REH cell (cell line): ENCODE data around the gene MVB12B.

DNA sequence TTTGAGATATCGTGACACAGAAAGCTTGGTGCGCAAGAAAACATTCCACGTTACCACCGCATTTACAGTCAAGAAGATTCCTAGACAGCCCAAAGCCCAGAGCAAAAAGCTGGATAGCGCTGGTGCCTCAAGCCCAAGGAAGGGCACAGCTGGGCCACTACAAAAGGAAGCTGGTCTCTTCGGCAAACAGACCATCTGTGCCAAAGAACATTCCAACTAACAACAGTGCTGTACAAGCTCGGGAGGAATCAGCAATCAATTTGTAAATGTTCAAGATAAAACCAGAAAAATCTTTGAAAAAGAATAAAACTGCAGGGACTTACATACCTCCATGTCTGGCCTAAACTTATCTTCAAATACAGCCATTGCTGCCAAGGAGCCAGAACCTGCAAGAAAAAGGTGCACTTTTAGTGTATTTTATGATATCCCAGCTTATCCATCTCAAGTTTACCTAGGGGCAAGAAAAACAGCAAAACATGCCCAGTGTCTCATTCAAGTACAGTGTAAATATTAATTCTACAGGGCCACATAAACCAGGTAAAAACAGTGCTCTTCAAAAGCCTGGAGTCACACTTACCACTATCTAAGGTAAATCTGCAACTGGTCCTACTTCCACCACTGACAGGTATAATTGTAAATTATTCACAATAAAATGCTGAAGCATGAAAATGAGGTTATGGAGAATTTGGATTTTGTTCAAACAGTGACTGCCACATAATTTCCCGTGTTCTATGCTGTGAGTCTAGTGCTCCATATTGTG, 30.8 kb downstream of the PSMB7 start:
- PRO-cap: no peak

DNA sequence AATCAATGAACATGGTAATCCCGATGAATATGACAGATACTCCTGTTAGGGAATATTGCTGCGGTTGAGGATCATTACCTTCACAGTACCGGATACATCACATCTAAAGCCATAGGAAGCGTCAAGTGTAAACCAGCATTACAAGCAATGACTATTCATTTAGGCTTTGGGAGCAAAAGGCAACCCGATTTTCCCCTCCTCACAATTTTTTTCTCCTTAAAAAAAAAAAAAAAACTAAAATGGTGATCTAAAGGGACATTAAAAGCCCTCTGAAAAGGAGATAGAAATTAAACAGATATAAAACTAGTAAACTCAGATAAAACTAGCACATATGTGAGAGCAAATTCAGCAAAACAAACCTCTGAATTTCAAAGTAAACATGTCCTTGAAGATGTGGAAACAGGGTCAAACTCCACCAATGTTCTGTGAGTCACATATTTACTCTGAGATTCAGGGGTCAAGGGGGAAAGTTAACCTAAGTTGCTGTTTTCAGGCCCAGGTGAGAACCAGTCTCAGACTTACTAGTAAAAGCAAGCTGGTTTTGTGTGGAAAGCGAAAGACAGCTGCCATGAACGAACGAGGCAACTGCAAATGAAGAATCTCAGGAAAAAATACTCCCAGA, 29.2 kb downstream of the PSMB7 start:
- PRO-cap: no peak

DNA sequence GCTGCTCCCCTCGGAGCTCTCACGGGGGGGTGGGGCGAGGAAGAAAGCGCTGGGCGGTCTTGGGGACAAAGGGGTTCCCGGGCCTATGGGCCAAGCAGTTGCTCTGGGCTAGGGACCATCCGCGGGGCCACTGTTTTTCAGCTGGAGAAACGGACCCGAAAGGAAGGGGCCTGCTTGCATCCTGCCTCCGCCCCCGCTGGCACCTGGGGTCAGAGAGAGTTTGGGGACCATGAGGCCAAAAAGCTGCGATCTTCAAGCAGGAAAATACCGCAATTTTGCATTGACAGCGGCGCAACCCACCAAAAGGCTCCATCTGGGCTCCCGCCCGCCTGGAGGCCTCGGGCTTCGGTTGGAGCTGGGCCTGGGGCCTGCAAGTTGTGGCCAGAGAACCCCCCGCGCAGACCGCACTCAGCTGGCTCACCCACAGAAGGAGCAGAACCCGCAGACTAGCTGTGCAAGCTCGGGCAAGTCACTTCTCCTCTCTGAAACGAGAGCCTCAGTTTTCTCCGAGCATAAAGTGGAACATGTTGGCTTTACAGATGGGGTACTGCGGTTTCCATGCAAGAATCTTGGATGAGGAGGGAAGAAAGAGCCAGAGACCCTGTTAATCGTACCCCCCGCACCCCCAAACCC, 1.3 kb downstream of the NR5A1 start:
- PRO-cap: no peak

DNA sequence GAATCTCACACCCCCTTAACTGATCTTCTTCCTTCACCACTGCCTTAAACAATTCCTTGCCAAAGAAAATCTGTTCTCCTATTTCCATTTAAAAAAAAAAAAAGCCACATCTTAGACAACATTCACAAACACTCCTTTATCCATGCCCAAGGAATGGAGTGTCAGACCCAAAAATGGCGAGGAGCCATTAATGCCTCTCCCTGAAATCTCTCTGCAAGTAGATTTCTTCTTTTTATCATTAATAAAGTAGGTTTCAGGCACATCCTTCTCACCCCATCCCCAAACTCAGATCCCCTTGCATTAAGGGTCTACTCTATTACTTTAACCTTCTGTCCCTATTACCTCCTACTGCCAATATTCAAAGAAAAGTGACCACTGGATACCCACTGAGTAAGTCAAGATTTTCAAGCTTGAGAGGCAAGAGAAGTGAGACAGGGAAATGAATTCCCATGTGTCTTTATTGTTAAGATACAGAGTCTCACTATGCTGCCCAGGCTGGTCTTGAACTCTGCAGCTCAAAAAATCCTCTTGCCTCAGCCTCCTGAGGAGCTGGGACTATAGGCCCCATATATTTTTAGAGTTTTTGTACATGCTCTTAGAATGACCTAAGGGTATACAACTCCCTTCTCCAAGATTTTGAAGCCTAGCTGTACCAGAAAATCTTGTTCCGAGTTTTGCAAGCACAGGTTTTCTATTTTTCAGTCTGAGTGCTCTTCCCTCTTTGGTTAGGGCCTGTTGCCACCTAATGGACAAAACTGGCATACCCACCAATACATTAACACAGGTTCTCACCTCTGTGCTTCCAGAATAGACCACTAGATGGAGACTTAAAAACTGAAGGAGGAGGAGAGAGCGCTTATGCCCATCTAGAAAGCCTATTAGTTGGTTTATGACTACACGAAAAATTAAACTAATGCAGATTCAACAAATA, 59.5 kb downstream of the NR6A1 start:
- PRO-cap: no peak

- PRO-cap: bidirectional peak, plus-strand start at chr9:125530404, minus-strand start at chr9:125530313
Observed at GRCh38 chr9:125530005-125530583, 176.9 kb downstream of the MAPKAP1 start.

- PRO-cap: no peak
Observed at GRCh38 chr9:125534832-125535112, 172.2 kb downstream of the MAPKAP1 start.

DNA sequence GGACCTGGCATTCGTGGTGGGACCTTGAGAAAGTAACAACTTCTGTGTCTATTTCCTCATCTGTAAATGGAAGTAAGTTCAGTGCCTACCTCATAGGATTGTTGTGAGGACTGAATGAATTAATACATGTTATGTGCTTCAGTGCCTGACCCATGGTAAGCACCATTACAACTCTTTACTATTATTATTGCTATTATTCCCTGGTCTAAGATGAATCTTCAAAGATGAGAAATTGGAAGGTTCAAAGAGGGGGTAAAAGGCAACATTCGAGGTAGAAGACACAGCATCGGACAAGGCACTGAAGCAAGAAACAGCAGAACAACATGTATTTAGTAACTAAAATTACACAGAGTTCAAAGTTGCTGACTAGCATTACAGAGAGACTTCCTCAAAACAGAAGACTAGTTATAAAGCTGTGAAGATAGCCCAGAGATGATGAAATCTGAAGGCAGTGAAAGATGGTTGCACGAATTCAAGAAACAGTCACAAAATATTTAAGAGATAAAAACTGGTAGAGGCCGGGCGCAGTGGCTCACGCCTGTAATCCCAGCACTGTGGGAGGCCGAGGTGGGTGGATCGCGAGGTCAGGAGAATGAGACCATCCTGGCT, 16.4 kb downstream of the MAPKAP1 start:
- PRO-cap: no peak

DNA sequence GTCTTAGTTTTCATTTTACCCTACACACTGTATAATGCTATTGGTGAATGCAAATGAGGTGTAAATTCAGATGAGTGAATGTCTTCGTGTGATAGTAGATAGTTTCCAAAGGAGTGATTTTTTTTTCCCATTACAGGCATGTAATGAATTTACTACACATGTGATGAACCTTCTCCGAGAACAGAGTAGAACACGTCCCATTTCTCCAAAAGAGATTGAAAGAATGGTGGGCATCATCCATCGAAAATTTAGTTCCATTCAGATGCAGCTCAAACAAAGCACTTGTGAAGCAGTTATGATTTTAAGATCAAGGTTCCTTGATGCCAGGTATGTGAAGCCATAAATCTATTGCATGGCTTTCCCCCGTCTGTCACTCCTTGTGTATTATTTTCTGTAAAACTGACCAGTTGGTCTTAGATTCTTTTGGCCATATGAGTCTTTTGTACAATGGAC, 182.4 kb downstream of the PBX3 start:
- PRO-cap: no peak

DNA sequence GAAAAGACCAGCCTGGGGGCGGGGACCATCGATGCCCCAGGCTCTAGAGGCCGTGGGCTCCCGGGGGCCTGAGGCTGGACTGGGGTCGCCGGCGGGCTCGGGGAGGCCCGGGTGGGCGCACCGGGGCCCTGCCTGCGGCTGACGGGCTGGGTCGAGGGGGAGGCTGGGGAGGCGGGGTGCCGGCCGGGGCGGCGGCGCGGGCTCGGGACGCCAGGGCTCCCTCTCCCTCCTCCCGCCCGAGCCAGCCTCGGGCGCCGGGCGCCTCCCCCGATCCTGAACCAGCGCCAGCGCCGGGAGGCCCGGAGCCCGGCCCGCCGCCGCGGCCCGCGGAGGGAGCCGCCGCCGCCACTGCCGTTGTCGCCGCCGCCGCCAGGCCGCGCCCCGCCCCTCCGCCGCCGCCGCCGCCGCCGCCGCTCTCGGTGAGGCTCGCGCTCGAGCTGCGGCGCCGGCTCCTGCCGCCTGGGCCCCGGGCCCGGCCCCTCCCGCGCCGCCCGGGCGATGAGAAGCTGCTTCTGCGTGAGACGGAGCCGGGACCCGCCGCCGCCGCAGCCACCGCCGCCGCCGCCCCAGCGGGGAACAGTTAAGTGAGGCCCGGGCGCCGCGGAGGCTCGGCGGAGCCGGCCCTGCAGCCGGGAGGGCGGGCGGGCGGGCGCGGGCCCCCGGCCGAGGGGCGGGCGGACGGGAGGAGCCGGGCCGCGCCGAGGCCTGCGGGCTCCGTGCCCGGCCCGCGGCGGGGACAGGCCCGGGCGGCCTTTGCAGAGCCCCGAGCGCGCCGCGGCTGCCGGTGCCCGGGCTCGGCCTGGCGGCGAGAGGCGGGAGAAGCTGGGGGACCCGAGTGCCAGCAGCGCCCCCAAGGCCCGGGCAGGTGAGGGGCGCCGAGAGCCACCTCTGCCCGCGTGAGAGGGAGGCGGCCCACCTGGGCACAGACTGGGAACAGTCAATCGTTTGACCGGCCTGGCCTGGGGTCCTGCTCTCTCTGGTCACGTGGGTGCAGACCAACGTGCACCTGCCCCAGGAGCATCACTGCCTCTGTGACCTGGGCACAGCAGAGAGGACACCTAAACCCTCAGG, at the start of gene MVB12B:
Gene MVB12B (plus strand): TSS at position 398 of the 1,071 bp plus-strand sequence.
- PRO-cap: bidirectional peak, plus-strand start at position 501 of the sequence, minus-strand start at position 350 of the sequence

- PRO-cap: no peak
Observed at GRCh38 chr9:126375217-126375718, 48.6 kb downstream of the MVB12B start.

DNA sequence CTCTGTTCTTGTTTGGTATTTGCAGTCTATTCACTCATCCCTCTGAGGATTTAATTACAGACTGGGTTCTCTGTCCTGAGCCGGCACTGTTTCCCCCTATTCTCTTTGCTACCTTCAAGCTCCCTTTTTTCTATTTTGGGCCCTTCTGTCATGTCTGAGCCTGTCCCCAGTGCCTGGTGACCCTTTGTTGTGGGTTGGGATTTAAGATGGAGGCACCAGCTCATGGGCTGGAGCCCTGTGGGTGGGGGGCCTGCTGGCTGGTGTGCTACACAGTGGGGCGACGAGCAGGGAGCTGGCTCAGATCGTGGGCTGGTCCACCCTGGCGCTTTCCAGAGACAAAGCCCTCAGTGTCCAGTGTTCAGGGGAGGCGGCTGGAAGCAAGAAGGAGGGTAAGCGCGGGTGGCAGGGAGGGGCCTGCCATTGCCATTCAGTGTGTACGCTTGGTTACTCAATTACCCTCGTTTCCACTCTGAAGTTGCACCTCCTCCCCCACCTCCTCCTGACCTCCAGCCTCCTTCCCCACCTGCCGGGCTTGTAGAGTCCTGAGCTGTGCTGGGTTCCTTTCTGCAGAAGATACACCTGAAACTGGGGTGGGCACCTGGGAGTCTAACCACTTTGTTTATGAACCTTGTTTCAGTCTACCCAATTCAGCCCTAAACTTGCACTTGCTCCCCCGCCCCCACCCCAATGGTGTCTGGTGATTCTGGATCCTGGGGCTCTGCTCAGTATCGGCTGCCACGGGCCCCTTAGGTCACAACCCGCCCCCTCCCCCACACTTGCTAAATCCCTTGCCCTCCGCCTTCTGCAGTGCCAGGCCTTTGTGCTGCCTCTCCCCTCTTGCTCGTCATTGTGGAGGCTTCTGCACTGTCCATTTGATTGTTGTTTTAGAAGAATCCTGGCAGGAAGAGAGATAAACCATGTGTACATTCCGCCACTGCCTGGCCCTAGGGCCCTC, 49.9 kb downstream of the MVB12B start:
- PRO-cap: no peak

GRCh38 chr9:126661392-126662183, 47.9 kb downstream of the LMX1B start:
- PRO-cap: no peak

- PRO-cap: no peak
Observed at GRCh38 chr9:126705119-126705657, 91.5 kb downstream of the LMX1B start.

GRCh38 chr9:126719417-126720128, 85.3 kb upstream of the ZBTB43 start:
- PRO-cap: unidirectional peak, minus-strand start at chr9:126719555; bidirectional peak, plus-strand start at chr9:126719924, minus-strand start at chr9:126719793

- PRO-cap: no peak
Observed at GRCh38 chr9:126721400-126722120, 83.3 kb upstream of the ZBTB43 start.

DNA sequence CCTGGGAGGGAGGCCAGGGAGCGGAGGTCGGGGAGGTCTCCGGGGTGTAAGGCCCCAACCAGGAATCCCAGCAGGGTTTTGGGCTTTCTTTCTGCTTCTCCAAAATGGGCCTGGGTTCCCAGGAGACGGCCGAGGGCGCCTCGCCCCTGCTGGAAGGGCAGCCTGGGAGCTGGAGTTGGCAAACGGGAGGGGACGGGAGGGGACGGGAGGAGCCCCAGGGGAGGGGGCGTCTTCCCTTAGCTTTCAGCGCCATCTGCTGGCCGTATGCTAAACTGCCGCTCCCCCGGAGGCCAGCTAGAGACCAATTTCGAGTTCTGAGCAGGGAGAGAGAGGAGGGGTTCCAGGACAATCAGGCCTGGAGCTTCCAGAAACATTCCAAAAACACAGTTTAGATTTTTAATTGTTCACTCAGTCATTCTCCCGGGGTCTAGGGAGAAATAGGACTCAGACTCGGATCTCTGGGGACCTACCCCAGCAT, 23.1 kb upstream of the ZBTB43 start:
- PRO-cap: no peak

GRCh38 chr9:127108852-127109729, 13.3 kb downstream of the ANGPTL2 start:
- PRO-cap: no peak

DNA sequence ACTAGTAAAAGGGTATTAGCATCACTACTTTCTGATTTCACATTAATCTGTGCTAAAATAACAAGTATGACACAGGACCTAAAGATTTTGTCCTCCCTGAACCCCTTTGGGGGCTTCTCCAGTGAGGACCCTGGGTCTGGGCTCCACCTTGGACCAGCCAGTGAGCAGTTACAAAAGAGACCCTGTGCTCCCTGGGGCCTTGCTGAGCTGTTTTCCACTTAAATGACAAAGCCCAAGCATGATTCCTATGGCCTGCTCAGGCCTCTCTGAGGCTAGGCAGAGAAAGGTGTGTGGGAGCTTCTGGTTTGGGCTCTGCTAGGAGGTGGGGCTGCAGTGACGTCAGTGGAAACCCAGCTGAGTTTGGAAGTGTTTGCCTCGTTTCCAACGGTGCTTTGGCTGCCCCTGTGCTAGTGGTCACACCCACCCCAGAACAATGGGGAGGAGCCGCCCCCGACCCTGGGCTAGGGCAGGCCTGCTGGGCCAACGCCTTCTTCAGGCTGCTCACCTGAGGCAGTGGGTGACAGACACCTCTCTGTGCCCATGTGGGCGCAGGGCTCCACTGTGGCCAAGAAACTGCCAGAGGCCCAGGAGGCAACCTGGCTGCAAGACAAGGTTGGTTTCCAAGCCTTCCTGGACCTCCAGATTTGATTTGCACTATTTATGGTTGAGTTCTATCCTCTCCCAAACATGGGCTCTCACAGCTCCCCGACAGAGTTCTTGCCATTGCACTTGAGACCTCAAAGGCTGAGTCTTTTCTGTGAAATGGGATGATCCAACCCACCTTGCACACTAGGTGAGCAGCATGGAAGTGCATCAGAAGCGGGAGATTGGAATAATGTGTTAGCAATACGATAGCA, 10.3 kb downstream of the ANGPTL2 start:
- PRO-cap: no peak

DNA sequence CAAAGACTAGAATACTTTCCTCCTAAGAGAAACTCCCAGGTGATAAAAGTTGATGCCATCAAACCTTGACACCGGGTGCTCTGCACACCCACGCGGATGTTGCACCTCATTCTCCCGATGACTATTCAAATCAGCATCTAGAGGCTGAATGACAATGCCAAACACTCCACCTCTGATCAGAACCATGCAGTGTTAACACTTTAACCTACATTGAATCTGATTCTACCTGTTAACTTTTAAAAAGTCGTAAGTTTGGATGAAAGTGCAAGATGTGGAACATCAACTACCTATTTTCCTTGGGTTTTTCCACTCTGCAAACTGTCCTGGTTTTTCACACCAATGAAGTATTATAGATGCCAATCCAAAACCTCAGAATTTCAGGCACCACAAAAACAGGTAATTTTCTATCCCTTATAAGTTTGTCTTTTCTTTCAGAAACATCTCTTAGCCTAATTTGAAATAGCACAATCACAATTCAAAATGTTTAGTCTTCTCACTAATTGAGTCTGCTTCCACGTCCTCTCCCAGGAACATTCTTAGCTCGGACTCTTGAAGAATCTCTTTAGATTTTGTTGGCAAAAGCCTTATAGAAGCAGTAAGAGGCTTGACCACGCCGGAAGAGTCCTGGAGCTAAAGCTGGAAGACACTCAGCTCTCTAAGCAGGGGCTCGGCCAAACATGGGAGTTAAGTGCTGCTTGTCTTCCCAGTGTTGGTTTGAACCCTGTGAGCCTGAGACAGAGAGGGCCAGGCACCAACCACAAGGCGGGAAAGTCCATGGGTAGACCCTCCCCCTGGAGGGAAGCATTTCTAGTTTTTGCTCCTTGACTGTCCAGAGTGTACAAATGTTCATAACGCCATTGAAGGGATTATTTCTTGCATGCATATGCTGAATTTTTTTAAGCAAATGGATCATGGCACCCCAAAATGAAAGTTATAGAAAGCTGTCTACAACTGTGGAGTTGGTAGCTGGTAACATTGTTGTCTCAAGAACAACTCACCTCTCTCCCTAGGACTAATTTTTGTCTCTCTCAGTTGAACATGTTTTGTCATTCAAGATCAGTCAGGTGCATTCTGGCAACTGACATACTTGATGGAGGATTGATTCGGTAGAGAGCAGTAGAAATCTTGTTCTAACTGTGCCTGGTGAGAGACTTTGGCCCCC, 43.7 kb upstream of the GARNL3 start:
- PRO-cap: no peak

DNA sequence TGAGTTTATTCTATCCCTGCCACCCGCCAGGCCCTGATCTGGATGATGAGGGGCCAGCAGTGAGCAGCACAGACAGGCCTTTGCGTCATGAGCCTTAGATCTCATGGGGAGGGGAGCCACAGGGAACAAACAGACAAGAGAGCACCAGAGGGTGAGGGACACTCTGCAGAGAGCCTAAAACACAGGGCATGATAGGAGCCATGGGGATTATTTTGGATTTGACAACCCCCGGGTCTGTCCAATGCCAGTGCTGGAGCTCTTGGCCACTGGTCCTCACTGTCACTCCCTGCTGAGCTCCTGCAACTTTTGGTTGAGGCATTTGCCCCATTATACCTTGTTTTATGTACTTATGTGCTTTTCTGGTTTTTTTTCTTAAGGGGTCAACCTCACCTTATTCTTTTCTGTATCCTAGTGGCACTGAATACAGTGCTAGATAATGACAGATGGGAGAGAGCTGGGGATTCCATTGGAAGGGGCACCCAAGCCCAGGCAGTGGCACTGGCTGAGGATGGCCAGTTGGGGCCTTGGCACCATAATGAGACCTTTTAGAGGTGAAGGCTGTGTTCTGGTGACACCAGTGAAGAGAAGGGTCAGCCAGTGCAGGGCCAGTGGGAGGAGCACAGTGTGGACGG, 33.9 kb upstream of the SLC2A8 start:
- PRO-cap: no peak